Mesangial cell (primary cell): ENCODE measurements around the gene ZNF316.

GRCh38 chr7:5528798-5528927 lies 1.7 kb downstream of the ACTB start:
- RAMPAGE, long total RNA = no peak

DNA sequence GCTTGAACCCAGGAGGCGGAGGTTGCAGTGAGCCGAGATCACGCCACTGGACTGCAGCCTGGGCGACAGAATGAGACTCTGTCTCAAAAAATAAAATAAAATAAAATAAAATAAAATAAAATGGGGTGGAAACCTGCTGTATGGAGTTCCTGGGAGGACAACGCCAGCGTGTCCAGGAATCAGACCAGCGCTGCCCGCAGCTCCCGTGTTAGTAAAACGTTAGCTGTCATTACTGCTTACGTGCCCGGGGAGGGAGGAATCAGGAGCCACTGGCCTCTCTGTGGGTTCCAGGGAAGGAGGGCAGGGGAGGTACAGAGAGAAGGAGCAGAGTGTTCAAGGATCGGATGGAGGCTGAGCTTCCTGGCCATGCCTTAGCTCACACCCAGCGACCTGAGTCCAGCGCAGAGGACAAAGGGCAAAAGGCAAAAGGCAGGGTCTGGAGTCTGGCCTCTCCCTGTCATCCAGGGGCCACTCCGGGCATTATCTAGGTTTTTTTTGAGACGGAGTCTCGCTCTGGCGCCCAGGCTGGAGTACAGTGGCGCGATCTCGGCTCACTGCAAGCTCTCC lies 22.2 kb upstream of the ACTB start:
- RAMPAGE, long total RNA = no peak

GRCh38 chr7:5629970-5630448 lies 37.4 kb downstream of the FSCN1 start:
- RAMPAGE, long total RNA = no peak

- RAMPAGE, long total RNA = no peak
These were observed 85.4 kb downstream of the FSCN1 start for GRCh38 chr7:5677936-5678458.

DNA sequence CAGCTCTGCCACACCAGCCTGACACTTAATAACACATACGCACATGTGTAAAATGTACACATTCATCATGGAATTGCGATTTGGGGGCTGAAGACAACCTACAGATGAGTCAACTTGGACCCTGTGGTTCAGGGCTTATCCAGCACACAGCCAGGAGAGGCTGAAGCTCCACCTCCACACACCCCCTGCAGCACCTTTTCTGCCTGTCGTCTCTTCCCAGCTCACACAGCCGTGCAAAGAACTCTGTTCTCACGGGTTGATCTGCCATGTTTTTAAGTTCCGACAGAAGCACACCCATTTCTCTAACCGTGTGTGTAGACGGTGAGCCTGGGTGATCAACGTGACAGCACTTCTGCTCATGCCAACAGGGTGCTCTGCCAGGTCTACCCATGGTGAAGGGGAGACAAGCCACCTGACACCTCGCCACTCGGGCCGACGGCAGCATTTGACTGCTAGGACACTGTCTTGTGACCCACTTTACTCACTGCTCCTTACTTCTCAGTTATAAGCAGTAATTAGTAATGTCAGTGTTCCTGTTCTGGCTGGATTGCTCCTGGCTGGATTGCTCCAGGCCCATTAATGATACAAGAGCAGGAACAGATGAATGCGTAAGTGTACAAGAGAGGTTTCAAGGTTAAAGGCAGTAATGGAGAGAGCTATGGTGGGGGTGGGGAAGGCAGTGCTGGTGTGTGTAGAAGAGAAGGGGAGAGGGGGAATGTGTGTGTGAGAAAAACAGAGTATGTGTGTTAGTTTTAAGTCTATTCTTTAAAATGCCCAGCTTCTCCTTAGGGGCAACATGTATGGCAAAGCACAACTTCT lies 90.4 kb downstream of the RNF216 start:
- RAMPAGE, long total RNA = no peak

GRCh38 chr7:5691885-5692872 lies 89.3 kb downstream of the RNF216 start:
- RAMPAGE, long total RNA = no peak

- RAMPAGE, long total RNA = no peak
These were observed 85.2 kb downstream of the RNF216 start for GRCh38 chr7:5696262-5696665.

- RAMPAGE, long total RNA = no peak
These were observed 55.4 kb downstream of the USP42 start for GRCh38 chr7:6160045-6160707.

- RAMPAGE, long total RNA = no peak
These were observed 62.5 kb downstream of the USP42 start for GRCh38 chr7:6167125-6167724.

- RAMPAGE, long total RNA = no peak
These were observed 43.5 kb downstream of the CYTH3 start for GRCh38 chr7:6228891-6229379.

DNA sequence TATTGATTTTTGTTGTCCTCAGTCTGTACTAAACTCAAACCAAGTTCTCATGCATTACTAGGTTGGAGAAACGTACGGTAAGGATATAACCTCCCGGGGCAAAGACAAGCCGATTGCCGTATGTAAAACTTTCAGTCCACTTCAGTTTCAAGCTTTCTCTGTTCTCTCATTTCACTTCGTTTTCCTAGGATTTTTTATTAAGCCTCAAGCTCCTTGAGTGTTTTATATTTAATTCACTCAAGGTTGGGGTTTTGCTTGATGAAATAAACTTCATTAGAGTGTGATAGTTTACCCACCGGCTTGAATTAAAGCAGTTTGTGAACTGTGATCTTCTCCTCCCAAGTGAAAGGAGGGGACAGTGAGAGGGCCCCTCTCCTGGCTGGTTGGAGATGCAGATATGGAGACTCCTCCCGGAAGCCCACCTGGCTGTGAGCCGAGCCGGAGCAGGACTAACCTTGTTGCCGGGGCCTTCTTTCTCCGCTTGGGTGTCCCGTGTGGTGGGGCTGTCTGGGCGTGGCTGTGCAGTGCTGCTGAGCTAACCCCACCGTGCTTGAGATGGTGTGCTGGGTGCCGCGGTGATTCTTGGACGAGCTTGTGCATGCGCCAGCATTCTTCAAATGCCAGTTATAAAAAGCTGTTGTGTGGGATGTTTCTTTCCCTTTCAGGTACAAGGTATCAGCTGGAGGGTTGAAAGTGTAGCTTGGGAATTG lies 24.4 kb downstream of the RAC1 start:
- RAMPAGE, long total RNA = no peak

DNA sequence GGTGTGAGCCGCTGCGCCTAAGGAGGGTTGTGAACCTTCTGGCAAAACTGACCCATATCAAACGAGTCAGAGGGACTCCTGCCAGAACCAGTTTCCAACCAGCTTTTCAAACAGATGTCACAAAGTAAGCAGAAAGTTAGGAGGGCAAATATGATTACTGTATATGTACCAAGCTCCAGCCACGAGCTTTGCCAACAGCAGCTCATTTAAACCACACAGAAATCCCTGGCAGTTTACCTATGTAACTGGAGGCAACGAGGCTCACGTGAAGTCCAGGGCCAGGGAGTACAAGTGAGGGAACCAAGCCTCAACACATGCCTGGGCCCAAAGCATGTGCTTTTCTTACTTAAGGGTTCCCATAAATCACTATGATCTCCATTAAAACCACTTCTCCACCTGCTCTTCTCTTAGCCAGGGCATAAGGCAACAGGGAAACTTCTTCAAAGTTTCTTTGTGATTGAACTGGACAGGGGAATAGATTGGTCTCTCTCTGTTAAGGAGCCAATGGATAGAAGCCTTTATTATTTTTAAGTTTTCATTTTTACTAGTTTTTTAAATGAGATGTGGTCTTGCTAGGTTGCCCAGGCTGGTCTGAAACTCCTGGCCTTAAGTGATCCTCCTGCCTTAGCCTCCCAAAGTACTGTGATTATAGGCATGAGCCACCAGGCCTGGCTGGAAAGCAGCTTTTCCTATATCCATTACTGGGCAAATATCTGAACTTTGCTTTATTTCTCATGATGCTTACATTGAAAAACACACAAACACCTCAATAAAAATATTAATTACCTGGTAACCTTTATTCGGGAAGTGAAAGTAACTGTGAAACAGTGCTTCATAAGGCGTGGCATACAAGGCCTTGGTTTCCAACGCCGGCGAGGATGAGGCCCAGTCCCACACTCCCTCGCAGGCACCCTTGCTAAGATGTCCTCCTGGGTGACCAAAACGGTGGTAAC lies 12.8 kb upstream of the DAGLB start:
- RAMPAGE, long total RNA = no peak

- RAMPAGE, long total RNA = no peak
These were observed 22.0 kb upstream of the KDELR2 start for GRCh38 chr7:6505869-6506406.

DNA sequence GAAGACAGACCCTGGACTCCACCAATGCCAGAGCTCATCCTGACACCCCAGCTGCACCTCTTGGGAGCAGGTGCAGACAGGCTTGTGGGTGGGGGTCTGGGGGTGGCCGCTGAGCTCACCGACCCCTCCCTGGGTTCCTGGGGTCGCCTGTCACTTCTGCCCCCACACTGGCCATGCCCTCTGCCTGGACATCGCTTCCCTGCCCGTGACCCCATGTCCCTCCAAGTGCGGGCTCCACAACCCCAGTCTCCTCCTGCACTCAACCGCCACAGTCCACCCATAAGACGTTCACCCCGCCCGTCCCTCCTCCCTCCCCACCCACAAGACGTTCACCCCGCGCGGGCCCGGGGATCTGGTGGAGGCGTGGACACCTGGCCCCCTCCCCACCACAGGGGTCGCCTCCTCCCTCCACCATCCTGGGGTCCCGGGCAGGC lies 562 bp upstream of the ZNF316 start:
- RAMPAGE, long total RNA = no peak

DNA sequence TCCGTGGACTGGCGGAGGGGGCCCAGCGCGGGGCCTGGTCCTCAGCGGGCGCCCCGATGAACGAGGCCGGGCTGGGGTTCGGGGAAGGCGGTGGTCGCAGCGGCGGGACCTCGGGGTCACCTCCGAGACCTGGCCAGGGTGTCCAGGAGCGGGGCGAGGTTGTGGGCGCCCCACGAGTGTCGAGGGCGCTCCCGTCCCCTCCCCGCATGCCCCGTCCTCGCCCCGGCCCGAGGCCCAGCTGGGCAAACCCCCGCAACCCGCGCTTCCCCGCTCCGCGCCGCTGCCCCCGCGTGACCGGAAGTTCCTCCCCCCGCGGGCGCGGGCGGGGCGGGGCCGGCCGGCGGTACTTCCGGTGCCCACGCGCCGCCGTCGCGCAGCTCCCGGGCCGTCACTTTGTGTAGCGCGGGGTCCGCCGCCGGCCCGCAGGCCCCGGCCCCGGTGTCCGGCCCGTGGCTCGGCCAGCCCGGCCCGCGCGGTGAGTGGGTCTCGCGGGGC lies at the start of gene ZNF316:
Gene ZNF316, plus strand, starts transcription at position 346 of the 495 bp plus-strand sequence.
- RAMPAGE, long total RNA = no peak

DNA sequence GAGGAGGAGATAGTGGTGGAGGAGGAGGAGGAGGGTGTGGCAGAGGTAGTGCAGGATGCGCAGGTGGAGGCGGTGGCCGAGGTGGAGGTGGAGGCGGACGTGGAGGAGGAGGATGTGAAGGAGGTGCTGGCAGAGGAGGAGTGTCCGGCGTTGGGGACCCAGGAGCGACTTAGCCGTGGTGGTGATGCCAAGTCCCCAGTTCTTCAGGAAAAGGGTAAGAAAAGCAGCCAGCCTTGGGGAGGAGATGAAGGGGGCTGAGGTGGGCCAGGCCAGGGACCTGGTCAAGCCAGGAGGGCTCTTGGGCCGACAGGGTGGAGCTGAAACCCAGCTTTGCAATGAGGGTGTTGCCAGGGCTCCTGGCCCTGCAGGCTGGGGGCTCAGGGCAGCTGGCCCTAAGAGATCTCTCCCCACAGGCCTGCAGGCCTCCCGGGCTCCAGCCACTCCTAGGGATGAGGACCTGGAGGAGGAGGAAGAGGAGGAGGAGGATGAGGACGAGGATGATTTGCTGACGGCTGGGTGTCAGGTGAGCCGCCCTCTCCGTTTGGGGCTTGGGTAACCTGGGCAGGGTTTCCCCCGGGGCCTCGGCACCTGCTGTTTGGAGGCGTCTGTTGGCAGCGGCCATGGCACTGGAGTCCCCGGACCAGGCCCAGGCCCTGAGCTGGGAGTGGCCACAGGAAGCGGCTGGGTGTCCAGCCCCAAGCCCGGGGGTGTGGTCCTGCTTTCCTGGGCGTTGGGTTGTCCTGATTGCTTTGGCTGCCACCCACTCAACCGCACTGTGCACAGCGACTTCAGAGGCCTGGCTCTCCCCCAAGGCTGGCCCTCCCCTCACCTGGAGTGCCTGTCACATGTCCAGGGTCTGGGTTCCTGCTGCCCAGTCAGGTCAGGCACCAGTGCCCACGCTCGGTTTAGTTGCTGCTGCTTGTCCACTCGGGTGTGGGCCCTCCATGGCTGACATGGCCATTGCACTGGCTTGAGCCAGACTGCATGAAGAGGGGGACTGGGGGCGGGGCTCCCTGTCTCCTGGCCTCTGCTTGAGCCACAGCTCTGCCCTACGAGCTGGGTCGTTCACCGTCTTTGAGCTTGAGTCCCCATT lies 5.8 kb downstream of the ZNF316 start:
- RAMPAGE, long total RNA = no peak

GRCh38 chr7:6644200-6644821 lies 7.2 kb downstream of the ZNF316 start:
- RAMPAGE, long total RNA = no peak

DNA sequence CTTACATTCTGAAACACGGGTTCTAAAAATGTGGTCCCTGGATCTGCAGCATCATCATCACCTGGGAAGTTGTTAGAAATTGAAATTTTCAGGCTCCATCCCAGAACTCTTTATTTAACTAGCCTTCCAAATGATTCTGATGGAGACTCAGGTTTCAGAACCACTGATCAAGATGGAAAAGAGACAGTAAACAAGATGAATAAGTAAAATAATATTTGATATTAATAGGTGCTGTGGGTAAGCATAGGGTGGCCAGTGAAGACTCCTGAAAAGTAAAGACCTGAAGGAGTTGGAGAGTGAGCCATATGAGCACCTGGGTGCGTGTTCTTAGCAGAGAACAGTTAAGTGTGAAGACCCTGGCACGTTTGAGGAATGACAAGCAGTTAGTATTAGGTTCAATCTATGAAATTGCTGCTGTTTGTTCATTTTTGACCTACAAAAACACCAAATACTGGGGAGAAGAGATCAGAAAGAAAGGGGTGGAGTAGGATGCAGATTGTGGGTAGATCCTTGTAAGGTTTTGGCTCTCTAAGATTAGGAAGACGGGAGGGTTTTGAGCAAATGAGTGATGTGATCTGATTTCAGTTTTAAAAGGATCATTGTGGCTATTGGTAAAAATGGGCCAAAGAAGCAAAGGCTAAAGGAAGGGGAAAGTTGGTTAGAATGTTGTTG lies 4.2 kb downstream of the C1GALT1 start:
- RAMPAGE, long total RNA = no peak

DNA sequence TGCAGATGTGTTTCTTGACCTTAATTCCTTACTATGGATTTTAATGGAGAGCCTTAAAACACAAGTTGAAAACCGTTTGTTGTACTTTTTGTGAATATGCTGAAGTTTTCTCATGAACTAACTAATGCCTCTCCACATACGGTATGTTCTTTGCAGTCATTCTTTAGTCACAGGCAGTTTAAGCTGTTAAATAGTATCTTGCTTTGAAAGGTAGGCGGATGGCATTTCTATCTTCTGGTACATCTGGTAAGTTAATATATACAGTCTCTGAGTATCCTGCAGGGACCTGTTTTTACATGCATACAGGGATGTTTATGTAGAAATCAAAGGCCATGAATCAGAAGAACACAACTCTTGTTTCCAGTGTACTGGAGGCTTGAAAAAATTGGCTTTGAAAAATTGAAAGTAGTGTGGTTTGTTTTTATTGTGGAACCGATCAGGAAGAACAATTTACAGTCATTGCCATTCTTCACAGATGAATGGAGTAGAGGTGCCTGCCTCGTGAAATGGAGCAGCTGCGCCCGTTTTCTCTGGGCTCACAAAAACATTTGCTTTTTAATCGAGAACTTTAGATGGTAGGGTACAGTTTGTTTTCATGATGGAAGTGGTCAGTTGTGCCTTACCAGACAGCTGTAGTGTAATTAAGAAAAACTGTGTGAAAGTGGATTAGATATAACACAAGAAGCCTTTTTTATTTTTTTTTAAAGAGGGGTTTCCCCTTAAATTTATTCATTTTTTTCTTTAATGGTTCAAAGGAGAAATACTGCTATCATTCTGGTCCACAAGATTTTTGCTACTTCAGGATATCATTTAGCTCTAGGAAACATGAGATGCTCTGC lies 54.0 kb upstream of the RPA3 start:
- RAMPAGE, long total RNA = no peak

DNA sequence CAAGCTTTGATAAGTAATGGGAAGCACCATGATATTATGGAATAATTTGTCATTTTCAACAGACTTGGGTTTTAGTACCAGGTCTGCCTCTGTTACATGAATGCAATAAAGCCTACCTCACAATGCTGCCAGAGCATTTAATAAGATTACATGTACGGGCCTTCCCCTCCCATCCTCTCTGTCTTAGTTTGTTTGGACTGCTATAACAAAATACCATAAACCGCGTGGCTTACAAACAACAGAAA lies 74.0 kb upstream of the RPA3 start:
- RAMPAGE, long total RNA = no peak